Zone of skin (tissue), 1 donor: ENCODE measurements around a stretch of chr3.

DNA sequence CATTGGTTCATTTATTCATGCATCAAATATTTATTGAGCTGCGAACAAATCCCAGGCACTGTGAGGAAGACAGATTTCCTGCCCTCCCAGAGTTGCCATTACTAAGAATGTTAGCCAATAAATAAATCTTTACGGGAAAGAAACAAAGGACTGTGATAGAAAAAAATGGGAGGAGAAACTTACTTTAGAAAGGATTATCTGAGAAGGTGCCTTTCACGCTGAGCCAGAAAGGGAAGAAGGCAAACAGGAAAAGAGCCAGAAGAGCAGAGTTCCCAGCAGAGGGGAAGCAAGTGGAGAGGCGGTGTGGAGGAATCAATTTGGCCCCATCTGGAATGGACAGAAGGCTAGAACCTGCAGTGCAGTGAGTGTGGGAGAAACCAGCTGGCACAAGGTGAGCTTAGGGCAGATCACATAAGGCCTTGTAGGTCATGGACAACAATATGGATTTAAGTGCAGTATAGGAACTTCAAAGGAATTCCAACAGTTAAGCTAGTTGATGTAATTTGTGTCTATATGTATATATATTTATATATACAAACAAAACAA lies 20.8 kb downstream of the CHL1 start:
- RRBS = no CpG with 5 or more reads among the region's 4 CpGs

GRCh38 chr3:376305-376603 lies 179.7 kb downstream of the CHL1 start:
- RRBS = no CpG with 5 or more reads among the region's 4 CpGs

- RRBS = no CpG with 5 or more reads among the region's 5 CpGs
Measured at GRCh38 chr3:856094-856699, 236.6 kb upstream of the CNTN6 start.

- RRBS = 2% methylated on average over 28 of the region's 59 CpGs
Measured at GRCh38 chr3:2099039-2099684, 496 bp downstream of the CNTN4 start.

DNA sequence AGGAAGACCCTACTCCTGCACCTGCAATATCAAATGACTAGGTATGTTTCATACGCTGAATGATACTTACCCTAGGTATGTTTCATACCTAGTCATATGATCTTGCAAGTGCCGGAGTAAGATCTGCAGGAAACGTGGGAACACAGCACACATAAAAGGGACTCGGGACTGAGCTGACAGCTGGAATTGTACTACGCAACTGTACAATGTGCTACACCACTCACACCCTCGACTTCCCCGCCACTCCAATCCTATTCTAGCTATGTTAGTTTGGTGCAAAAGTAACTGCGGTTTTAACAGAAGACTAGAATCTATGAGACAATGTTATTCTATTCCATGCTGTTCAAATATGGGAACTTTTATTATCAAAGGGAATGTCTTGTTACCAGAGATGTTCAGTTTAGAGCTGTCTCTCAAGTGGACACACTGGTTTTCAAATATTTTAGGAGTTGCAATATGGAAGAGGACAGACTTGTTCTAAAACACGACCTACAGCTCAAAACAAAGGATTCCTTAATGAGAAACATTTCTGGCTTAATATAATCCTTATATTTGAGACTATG lies 21.9 kb downstream of the CRBN start:
- RRBS = no CpG with 5 or more reads among the region's 9 CpGs

GRCh38 chr3:3991597-3992000 lies 192.4 kb downstream of the LRRN1 start:
- RRBS = no CpG with 5 or more reads among the region's 3 CpGs

- RRBS = no CpG with 5 or more reads among the region's 22 CpGs
Measured at GRCh38 chr3:4253341-4253875, 49.8 kb upstream of the SETMAR start.

- RRBS = no CpG with 5 or more reads among the region's 3 CpGs
Measured at GRCh38 chr3:4311375-4311976, 8.3 kb downstream of the SETMAR start.

DNA sequence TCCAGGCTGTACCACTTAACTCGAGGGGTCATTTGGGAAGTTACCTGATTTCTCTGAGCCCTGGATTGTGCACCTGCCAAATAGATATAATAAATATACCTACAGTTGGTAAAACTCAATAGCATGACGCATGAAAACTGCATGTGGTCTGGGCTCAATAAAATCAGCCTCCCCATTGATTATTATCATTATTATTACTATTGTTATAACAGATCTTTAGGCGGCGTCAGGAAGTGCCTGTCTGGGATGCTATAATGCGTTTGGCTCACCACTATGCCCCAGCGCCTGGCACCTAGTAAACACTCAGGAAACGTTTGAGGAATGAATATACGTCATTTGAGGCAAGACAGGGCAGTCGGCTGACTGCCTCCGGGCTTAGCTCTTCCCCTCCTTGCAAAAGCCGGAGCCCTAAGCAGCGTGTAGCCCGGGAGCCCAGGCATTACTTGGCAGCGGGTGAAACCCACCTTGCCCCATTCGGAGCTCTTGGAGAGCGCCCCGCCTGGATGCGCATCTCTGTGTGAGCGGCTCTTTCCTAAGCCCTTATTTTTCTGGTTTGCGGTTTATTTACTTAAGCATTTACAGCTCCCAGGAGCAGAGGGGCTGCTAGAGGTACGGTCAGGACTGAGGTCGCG lies 1.0 kb upstream of the ITPR1 start:
- RRBS = no CpG with 5 or more reads among the region's 23 CpGs

GRCh38 chr3:4748405-4748834 lies 230.8 kb upstream of the BHLHE40 start:
- RRBS = no CpG with 5 or more reads among the region's 9 CpGs

- RRBS = 38% methylated on average over 6 of the region's 16 CpGs
Measured at GRCh38 chr3:4752182-4753057, 226.8 kb upstream of the BHLHE40 start.

- RRBS = no CpG with 5 or more reads among the region's 8 CpGs
Measured at GRCh38 chr3:4776954-4777775, 202.1 kb upstream of the BHLHE40 start.

DNA sequence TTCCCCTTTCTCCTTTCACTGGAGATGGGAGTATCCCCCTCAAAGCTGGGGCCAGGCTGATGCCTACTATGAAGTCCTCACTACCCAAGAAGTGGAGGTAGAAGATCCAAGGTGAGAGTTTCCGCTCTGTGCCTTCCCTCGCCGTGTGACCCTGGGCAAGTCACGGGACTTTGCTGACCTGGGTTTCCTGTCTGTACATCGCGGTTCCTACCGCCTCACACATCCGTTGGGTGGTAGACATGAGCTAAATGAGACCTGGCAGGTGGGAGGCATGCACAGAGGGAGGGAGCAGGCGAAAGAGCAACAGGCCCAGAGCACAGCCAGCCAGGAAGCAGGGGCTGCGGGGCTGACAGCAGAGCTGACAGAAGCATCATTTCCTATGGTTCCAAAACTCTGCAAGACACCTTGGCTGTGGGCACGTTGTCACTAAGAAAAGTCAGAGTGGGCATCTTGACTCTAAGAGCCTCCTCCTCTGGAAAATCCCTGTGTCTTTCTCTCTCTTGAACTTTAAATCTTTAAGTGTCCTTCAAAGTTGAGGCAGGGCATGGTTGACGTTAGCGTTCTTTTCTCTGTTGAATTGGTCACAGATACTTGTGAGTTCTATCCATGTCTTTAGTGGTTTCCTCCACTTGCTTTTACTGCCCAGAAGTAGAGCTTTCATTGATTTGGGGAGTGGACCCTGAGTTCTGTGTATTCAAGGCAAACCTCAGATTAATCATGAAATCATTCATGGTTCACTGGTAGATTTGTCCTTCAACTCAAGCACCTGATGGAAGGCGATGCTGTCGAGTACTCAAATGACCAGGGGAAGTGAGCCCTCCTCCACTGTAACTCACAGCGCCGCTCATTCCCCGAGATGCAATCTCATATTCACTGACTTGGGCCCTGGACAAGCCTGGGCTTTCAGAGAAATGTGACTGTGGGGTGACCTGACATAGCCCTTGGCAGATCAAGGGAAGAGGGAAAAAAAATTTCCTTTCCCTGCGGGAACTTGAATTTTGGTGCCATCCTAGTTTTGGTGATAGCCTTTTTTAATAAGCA lies 157.0 kb upstream of the BHLHE40 start:
- RRBS = no CpG with 5 or more reads among the region's 19 CpGs

GRCh38 chr3:4826667-4826824 lies 152.7 kb upstream of the BHLHE40 start:
- RRBS = no CpG with 5 or more reads among the region's 5 CpGs

DNA sequence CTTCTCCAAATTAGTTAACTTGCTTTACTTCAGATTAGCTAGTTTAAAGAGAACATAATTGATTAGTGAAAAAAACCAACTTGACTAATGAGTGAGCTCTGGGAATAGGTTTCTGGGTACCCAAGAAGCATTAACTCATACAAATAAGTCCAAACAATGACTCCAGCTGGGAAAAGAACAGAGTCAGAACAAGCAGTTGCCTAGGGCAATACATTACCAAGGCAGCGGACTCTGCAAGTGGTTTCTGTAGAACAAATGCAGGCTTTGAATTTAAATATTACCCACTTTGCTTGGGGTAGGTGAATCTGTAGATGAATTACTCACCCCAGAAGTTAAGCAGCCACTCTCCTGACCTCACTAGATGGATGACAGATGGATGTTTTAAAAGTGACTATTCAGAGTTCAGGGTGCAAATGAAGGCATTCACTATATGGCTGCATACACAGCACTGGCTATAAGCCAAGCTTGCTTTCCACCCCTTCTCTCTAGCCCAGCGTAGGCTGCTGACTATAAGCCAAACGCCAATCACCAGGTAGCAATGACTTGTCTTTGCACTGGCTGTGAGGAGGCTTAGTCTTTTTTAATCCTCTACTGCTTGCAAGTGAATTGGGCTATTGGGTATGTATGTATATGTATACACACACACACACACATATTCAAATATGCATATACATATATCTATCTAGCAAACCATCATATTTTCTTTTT lies 73.0 kb upstream of the BHLHE40 start:
- RRBS = no CpG with 5 or more reads among the region's 3 CpGs

DNA sequence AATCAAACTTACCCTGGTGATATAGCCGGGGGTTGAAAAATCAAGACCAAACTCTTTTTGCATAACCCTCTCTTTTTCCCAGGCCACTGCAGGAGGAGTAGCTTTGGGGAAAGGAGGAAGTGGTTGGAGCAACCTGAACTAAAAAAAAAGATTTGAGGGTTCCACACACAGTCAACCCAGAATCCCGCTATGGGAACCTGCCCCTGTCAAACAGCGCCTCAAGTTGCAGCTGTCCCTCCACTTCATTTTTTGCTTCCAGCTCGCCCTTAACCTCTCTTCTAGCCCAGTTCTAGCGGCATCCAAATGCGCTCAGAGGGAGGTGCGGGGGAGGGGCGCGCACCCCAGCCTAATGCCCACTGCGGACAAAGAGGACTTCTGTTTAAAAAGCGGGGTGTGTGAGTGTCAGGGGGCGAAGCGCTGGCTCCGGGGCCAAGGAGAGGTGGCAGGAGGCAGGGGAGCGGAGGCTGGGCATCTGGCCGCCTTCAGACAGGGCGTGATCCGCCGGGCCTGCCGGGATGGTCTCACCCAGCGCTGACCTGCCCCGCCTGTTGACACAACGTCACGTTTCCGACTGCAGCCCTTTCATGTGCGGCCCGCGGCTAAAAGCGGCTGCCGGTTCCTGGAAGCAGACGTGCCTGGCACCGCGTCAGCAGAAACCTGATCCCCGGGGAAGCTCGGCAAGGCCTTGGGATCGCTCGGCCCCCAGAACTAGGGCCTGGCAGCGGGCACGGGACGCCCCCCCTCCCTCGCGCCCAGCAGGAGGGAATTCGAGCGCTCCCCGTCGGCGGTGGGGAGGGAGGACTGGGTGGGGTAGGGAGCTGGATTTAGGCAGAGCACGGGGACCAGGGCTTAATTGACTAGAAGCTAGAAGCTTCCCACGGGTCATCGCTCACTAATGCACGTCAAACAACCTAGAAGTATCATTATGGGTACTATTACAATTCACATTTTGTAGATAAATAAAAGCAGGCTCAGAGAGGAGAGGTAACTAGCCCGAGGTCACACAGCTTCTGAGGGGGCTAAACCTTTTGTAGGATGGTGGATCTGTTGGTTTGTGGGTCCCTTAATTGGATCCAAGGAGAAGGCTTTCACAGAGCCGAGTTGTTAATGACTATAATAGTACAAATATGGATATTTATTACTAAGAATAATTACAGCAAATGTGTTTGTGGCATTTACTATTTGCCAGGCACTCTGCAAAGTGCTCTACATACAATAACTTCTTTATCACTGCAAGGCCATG lies 7.6 kb downstream of the BHLHE40 start:
- RRBS = 1% methylated on average over 18 of the region's 53 CpGs

- RRBS = no CpG with 5 or more reads among the region's 8 CpGs
Measured at GRCh38 chr3:5081907-5082287, 40.2 kb upstream of the ARL8B start.

GRCh38 chr3:5214898-5215380 lies 27.4 kb downstream of the EDEM1 start:
- RRBS = no CpG with 5 or more reads among the region's 4 CpGs

GRCh38 chr3:6531093-6531652 lies 329.7 kb upstream of the GRM7 start:
- RRBS = no CpG with 5 or more reads among the region's 8 CpGs

- RRBS = 4% methylated on average over 8 of the region's 30 CpGs
Measured at GRCh38 chr3:6862571-6863063, 1.7 kb downstream of the GRM7 start.